Natural killer cell (primary cell): ENCODE results near the genes SLC2A4, NEURL4, SPEM3 and DNAH2.

DNA sequence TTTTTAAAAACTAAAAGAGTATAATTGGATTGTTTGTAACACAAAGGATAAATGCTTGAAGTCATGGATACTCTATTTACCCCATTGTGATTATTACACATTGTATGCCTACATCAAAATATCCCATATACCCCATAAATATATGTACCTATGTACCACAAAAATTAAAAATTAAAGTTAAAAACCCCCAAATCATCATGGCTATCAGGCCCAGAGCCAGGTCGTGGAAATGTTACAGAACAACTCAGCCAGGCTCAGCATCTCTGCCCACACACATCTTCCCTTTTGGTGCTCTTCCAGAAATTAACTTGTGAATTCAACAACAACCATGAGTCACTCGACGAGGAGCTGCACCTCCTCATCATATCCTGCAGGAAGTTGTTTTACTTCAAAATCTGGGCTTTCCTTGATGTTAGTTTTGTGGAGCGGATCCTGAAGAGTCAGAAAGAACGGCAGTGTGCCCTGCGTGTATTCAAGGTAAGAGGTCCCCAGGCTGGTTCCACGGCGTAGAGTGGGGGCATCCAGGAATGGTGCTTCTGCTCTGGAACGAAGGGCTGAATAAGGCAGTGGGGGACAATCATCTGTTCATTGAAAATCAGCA, 10.6 kb downstream of the FBXO39 start:
- PRO-cap = no peak

- PRO-cap = unidirectional peak, minus-strand start at chr17:7023665
Observed at GRCh38 chr17:7023507-7024409, 908 bp downstream of the BCL6B start.

DNA sequence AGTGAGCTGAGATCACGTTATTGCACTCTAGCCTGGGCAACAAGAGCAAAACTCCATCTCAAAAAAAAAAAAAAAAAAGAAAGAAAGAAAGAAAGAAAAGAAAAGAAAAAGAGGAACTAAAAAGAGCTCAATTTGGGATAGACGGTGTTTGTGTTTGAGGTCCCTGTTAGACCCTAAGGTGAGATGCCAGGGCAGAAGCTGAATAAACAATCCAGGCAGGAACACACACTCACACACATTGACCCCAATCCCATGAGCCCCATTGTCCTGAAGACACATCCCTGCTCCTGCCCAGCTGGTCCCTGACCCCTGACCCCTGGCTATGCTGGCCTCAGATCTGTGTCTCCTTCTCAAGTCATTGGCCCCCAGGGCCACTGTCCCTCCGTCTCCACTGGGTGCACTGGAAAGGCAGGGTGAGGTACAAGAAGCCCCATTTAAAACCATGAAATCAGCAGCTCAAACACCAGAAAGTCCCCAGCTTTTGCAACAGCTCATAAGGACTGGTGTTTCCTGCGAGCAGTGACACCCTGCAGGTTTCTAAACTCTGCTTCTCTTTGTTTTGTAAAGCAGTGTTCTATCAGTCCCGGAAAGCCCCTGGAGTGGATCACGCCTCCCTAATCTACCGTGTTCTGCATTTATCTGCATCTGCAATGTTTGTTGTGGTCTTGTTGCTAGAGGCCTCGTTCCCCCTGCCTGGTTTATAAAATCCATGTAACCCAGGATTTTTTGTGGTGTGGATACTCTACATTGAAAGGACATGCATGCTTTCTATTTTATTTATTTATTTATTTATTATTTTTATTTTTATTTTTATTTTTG, 18.0 kb upstream of the ASGR2 start:
- PRO-cap = no peak

GRCh38 chr17:7241663-7241998, 618 bp downstream of the GABARAP start:
- PRO-cap = bidirectional peak, plus-strand start at chr17:7241936, minus-strand start at chr17:7241794

DNA sequence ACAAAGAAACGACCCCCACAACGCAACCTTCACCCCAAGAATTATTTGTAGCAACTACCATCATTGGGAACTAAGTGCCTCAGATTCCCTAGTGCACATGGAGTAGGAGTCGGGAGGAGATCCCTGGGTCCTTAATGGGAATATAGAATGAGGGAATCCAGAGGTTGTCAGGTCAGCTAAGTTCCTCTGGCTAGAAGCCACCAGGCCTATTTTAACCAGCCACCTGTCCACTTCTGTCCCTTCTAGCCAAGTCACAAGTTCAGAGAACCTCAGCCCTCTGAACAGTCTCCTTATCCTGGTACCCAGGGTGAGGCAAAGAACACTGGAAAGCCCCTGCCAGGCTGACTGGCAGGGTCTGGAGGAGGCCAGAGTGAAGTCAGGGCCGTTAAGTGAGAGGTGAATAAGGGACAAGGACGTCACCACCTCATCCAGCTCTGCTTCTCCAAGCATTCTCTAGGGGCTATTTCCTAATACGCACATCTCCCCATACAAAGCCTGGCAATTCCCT, 2.8 kb downstream of the CTDNEP1 start:
- PRO-cap = no peak

DNA sequence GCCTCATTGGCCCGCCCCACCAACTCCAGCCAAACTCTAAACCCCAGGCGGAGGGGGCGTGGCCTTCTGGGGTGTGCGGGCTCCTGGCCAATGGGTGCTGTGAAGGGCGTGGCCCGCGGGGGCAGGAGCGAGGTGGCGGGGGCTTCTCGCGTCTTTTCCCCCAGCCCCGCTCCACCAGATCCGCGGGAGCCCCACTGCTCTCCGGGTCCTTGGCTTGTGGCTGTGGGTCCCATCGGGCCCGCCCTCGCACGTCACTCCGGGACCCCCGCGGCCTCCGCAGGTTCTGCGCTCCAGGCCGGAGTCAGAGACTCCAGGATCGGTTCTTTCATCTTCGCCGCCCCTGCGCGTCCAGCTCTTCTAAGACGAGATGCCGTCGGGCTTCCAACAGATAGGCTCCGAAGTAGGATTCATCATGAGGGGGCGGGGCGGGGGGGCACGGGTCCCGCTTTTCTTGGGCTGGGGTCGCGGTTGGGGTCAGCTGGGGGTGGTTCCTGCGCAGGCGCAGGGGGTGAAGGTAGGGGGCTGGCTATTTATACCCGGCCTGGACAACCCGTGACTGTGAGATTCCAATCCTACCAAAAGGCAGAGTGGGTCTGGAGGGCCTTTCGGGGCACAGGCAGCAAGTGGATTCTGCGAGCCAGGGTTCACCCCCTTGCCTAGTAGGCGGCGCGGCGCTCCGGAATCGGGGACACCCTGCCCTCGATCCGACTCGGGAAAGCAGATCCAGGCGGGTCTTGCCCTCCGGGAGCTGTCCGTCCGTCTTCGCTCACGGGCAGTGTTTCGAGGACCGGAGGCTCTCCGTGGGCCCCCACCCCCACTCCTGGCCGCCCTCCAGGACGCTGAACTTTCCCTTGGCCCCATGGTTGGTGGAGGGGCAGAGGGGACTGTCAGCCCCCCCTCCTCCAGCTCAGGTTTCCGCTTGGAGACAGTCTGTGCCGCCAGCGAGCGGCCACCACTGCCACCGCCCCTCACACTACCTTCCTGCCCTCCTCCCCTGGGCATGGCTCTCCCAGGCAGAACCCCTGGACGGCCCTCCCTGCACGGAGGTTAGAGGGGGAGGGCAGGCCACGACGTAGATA, at the start of gene SLC2A4:
SLC2A4 (plus strand) TSS at position 151 of the 1,079 bp plus-strand sequence.
- PRO-cap = no peak

DNA sequence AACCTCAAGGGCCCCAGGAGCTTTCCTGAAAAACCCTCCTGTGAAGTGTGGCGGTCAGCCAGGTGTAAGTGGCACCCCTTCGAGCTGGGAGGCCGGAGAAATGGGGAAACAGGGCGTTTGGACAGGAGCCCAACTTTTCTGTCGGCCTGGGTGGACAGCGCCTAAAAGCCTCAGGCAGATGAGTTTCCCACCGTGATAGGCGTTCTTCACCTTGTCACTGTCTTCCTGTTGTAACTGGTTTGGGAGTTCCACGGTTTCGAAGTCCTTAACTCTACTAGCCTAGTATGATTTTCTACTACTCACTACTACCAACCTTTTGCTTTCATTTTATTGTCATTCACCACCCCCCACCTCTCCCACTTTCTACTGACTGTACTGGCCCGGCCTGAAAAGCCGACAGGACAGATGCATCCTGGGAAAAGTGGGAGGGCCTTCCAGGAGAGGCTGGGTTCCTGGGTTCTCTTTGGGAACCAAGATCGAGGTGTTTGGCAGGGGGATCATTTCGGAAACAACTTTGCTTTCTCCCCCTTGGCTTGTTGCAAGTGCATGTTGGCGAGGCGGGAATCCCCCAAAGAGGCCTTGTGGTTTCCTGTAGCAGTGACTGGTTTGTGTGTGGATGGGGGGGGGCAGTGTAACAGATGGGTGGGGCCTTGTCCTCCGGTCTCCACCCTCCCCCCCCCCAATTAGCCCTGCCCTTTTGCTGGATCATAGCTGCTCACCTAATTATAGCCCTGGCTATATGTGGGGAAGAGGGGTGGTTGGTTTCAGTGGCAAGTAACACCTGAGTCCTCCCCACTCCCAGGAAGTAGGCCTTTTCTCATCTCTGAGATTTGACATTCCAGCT, 1.3 kb downstream of the EIF5A start:
- PRO-cap = bidirectional peak, plus-strand start at position 473 of the sequence, minus-strand start at position 241 of the sequence

DNA sequence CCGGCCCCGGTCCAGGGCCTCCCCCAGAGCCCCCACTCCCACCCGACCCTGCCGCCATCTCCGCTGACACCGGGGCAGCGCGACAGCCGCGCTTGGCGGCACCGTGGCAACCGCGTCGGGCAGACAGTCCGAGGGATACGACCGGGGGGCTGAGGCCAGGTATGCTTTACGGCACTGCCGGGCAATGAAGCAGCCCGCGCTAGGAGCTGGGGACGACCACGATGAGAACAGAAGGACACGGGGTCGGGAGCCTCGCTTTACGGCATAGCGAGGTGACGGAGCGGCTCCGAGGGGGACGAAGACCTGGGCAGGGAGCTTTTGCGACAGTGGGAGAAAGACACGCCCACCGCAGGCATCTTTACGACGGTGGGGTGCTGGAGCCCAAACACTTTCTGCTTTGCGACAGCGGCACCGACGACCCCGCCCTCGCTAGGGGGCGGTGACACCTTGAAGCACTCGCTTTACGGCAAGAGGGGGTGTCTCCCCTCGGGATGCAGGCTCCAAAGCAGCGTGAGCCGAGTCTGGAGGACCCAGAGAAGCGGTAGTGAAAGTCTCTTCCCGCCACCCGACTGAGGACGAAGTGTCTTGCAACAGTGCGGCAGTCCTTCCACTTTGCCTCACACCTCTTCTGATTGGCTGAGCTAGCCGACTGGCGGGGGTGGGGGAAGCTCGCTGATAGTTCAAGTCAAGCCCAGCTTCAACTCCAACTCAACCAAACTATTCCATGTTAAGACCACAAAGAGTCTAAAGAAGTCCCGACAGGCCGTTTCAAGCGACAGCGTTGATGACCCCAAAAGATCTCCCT, at the start of gene NEURL4:
NEURL4 (minus strand) TSS at position 81 of the 805 bp plus-strand sequence.
- PRO-cap = unidirectional peak, minus-strand start at position 582 of the sequence

DNA sequence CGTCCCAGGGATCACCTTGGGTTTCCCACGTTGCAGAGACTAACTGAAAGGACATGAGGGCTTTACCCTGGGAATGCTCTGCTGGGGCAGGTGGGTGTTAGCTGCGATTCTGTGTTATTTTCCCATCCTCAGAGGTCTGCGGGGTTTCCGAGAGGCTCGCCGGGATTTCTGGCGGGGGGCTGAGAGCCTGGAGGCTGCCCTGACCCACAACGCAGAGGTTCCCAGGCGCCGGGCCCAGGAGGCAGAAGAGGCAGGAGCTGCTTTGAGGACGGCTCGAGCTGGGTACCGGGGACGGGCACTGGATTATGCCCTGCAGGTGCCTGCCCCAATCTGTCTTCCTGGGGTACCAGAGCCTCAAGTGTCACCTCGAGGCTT, 6.9 kb downstream of the ACAP1 start:
- PRO-cap = no peak

GRCh38 chr17:7343622-7344298, 7.4 kb downstream of the ACAP1 start:
- PRO-cap = no peak

DNA sequence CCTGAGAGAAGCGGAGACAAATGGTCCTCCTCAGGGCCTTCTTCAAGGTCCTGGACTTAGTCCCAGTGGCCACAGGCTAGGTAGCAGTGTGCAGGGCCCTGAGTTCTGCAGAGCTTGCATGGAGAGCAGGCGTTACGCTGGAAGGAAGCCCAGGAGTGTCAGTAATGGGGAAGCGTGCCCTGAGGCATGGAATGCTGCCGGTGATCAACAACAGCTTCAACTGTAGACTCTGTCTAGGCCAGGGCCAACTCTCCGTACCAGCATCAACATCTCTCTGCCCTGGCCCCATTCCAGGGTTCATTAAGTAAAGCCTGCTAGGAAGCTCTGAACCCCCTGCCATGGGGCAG, 591 bp upstream of the TNK1 start:
- PRO-cap = no peak

GRCh38 chr17:7428474-7429051, at the start of gene SPEM3:
Gene SPEM3, plus strand, starts transcription at chr17:7428857.
- PRO-cap = no peak

DNA sequence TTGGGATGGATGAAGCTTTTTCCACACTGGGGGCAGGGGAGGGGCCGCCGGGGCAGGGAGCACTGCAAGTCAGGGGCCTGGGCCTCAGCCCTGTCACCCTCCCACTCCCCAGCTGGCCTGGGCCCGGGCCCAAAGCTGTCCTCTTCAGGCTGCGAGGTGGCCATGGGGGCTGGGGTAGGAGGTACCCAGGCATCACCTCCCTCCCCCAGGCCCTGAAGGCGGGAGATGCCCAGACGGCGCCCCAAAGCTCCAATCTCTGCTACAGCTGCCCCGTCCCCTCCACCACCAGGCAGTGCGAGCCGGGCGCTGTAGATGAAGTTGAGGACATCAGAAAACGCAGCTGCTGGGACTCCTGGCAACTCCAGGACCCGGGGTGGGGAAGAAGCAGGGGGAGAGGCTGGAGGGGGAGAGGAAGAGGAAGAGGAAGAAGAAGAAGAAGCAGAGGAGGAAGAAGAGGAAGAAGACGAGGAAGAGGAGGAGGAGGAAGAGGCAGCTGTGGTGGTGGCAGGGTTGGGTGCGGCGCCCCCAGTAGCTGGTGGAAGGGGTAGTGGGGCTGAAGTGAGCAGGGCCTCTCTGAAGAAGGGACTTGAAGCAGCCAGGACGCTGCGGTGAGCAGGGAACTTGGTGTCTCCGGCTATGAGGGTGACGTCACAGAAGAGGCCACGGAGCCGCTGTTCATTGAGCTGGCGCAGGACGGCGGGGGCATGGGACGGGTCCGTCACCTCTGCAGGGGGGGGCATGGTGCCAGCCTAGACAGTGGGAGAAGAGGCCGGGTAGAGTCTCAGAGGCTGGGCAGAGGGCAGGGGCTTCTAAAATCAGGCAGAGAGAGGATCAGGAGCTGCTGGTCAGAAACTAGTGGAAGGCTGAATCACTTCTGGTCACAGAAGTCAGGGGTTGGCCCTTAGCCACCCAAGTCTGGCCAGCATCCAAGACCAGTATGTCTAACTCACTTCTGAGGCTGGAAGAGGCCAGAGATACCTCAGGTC, 13.1 kb downstream of the ZBTB4 start:
- PRO-cap = no peak

GRCh38 chr17:7575271-7576098, 2.9 kb downstream of the EIF4A1 start:
- PRO-cap = no peak

DNA sequence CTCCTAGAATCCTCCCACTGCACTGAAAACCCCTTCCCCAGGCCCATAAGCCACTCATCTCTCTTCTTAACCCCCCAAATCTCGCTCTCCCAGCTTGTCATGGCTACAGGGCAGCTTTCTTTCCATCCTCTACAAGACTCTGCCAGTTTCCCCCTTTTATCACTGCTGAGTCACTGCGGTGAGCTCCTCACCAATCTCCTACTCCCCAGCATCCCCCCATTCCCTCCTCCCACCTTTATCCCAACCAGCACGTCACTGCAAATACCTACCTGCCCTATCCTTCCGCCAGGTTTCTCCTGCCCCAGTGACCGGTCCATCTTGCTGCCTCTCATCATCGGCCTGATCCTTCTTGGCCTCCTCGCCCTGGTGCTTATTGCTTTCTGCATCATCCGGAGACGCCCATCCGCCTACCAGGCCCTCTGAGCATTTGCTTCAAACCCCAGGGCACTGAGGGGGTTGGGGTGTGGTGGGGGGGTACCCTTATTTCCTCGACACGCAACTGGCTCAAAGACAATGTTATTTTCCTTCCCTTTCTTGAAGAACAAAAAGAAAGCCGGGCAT, 1.7 kb downstream of the CD68 start:
- PRO-cap = no peak

GRCh38 chr17:7655211-7655946, 4.7 kb downstream of the ATP1B2 start:
- PRO-cap = no peak

DNA sequence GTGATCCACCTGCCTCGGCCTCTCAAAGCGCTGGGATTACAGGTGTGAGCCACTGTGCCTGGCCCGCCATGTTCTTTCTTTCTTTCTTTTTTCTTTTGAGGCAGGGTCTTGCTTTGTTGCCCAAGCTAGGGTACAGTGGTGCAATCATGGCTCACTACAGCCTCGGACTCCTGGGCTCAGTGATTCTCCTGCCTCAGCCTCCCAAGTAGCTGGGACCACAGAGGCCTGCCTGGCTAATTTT, 9.2 kb downstream of the TP53 start:
- PRO-cap = no peak

DNA sequence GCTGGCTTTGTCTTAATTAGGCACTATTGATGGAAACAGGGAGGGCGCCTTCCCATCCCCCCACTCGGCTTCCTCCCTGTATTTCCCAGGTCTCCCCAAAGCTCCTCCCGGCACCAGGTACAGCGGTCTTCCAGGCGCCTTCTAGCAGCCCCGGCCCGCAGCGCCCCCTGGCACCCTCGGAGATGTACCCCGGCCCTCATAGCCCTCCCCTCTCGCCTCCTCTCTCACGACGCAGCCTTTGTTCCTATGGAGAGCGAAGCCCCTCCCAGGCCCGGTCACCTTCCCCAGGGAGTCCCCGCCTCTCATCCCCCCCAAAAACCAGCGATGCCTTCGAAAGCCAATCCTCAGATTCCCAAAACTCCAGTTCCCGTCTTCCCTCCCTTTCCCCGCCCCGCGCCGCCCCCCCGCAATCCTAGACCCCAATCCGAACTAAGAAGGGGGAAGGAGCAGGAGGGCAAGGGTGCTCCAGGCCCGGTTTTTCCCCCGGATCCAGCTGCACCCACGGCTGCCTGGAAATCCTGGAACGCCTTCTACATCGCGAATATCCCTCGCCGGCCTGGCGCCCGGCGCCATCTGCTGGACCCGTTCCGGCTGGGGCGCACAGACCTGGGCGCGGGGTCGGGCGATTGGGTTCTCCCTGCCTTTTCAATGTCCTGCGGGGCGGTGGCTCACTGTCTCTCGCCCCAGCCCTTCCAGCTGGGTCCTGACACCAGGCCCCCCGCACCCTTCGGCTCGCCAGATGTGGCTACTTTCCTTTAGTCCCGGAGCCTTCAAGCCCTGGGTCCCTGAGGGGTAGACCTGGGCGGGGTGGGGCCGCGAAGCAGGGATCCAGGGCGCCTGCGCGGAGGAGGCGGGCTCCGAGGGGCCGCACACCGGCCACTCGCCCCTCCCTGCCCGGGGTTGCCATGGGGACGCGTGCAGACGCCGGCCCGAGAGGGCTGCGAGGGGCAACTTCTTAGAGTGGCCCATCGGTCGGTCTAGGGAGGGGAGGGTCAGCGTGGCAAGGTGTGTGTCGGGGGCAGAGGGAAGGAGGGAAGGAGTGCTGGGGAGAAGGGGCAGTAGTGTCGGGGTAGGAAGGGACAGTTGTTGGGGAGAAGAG, at the start of gene DNAH2:
DNAH2 (plus strand) TSS at position 918 of the 1,099 bp plus-strand sequence.
- PRO-cap = no peak

DNA sequence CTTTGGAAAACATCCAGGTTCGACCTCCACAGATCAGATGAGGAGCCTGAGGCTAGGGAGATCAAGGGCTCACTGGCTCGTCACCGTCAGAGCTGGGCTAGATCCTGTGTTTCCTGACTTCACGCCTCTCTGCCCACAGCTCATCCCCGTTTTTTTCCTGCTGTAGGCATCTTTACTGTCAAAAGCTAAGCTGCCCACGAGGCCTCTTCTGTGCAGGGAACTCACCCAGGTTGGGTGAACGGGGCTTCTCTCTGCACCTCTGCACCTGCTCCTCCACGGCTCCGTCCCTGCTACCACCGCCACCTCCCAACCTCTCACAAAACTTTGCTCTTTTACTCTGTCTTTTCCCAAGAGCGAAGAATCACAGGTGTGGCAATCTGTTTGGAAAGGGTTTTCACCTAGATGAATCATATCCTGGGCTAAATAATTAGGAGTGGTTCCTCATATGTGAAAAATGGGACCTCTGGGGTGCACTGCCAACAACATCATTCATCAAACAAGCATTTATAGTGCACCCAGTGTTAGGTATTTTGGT, 24.8 kb upstream of the KDM6B start:
- PRO-cap = no peak

DNA sequence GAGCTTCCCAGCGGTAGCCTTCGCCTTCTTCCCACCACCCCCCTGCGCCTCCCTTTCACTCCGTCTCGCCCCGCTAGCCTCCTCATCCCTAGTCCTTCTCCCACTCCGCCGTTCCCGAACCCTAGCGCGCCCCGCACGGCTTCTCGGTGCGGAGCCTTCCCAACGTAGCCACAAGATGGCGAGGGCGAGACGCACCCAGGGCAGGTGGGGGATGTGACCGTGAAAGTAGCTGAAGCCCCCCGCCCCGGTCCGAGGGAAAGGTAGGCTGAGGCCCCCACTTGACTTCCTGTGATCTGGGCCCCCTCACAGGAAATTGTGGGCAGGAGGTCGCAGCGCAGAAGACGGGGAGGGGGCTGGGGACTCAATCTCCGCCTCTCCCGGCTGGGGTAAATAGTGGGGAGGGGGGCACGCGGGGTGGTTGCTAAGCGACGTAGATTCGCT, 844 bp downstream of the KDM6B start:
- PRO-cap = bidirectional peak, plus-strand start outside the sequence, minus-strand start at position 177 of the sequence